AG04450 (cell line): ENCODE measurements around a stretch of chr17.

DNA sequence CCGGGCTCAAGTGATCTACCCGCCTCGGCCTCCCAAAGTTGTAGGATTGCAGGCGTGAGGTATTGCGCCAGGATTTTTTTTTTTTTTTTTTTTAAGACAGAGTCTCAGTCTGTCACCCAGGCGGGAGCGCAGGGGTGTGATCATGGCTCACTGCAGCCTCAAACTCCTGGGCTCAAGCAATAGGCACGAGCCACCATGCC, 1.0 kb downstream of the EVPL start:
- CAGE, long polyA plus RNA: no peak
- RRBS: no CpG with 5 or more reads among the region's 8 CpGs

- CAGE, long polyA plus RNA: no peak
- RRBS: 29% methylated on average over 3 of the region's 21 CpGs
Observed at GRCh38 chr17:76036445-76037235, 9.5 kb upstream of the EVPL start.

- CAGE, long polyA plus RNA: no peak
- RRBS: no CpG with 5 or more reads among the region's 11 CpGs
Observed at GRCh38 chr17:76048623-76049261, 21.6 kb upstream of the EVPL start.

DNA sequence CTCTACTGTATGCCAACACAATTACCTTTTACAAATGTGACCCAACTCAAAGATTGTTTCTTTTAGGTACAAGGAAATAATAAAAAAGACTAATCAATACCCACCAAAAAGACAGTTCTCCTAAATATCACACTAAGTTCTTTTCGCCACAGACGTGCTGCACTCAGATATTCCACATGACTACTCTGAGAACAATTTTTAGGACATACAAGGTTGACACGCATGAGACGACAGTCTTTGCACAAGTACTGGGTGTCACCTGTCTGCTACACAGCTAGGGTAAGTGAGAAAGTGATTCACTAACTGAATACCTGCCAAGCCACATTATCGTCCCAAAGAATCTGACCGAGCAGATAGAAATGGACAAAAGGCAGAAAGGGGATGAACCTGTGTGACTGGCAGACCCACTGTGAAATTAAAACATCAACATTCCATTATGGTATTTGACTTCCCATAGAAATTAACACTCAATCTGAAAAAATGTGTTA, 21.3 kb downstream of the SRP68 start:
- CAGE, long polyA plus RNA: no peak
- RRBS: no CpG with 5 or more reads among the region's 6 CpGs

DNA sequence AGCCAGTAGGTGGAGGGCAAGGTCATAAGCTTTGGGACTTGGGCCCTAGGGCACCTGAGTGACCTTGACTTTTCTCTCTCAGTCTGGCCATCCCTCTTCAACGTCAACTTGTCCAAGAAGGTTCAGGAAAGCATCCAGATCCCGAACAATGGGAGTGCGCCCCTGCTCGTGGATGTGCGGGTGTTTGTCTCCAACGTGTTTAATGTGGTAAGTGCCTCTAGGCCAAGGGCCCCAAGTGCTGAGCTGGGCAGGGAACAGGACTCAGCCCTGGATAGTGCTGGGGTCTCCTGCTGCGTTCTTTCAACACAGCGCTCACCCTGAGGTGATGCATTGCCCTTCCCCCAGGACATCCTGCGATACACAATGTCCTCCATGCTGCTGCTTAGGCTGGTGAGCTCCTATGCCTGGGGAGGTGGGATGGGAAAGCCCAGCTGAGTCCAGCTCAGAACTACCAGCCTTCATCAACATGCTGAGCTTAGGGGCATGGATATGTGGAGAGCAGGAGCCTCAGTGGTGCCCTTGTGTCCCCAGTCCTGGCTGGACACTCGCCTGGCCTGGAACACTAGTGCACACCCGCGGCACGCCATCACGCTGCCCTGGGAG, 476 bp downstream of the ZACN start:
- CAGE, long polyA plus RNA: no peak
- RRBS: no CpG with 5 or more reads among the region's 14 CpGs

DNA sequence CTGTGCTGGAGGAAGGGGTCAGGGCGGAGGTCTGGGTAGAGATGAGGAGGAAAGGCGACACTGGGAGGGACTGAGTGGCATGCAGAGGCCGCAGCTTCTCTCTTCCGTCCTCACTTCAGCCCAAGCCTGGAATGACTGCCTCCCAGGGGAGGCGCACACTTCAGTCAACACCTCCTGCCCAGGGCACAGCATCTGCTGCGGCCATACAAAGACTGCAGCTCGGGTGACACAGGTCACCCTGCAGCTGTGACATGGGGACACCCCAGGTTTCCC, 15.3 kb upstream of the FOXJ1 start:
- CAGE, long polyA plus RNA: no peak
- RRBS: no CpG with 5 or more reads among the region's 7 CpGs

DNA sequence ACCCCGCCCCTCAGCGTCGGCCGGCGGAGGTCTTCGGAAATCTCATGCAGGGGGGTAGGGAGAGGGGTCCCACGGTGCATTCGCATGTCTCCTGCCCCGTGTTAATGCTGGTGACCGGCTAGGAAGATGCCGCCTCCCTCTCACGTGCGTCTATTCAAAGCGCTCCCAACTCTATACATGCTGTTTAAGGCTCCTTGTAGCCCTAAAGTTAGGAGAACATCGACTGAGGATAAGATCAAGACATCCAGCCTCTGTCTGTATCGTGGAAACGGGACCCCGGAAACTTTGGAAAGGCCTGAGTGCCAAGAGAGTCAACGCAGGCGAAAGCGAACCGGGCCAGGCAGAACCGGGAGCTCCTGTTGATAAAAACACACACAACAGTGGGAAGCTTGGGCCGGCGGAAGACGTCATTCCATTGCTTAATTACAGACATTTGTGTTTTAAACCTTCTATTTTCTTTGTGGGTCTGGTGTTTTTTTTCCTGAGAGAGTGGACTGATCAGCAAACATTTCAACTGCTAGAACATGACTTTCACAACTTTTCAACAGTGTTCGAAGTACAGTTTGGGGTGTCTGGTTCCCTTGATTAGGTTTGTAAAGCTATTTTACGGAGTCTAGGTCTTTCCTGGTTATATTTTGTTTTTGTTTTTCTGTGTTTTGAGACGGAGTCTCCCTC, 813 bp upstream of the RNF157 start:
- CAGE, long polyA plus RNA: no peak
- RRBS: under 1% methylated on average over 10 of the region's 29 CpGs

GRCh38 chr17:76269867-76271112, 5.1 kb downstream of the UBALD2 start:
- CAGE, long polyA plus RNA: no peak
- RRBS: 91% methylated on average over 2 of the region's 37 CpGs

DNA sequence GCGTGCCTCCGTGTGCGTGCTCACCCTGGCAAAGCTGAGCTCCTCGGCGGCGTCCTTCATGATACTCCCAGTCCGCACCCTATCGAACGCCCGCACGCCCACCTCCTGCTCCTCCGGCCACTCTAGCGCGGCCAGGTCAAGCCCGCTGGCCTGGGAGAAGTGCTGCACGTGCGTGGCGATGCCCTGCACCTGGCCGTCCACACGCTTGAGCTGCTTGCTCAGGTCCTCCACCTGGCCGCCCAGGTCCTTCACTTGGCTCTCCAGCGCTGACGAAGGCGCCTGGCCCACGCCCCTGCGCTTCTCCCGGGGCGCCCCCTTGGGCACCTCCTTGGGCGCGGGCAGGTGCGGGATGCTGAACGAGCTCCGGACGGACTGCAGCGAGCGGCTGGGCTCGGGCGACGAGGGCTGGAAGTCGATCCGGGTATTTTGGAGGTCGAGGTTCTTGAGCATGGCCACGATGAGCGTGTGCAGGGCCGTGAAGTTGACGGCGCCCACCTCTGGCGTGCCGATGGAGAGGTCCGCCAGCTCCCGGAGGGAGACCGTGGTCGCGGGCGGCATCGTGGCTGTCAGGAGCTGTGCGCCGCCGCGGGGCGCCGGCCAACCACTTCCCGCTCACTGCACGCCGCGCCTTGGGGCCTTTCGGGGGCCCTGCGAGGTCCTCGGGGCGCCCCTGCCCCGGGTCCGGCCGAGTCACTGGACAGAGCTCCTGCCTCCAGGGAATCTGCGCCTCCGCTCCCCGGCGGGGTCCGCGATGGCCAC, 456 bp downstream of the QRICH2 start:
- CAGE, long polyA plus RNA: no peak
- RRBS: 95% methylated on average over 28 of the region's 79 CpGs

GRCh38 chr17:76487549-76488019, 13.6 kb downstream of the RHBDF2 start:
- CAGE, long polyA plus RNA: no peak
- RRBS: no CpG with 5 or more reads among the region's 14 CpGs

DNA sequence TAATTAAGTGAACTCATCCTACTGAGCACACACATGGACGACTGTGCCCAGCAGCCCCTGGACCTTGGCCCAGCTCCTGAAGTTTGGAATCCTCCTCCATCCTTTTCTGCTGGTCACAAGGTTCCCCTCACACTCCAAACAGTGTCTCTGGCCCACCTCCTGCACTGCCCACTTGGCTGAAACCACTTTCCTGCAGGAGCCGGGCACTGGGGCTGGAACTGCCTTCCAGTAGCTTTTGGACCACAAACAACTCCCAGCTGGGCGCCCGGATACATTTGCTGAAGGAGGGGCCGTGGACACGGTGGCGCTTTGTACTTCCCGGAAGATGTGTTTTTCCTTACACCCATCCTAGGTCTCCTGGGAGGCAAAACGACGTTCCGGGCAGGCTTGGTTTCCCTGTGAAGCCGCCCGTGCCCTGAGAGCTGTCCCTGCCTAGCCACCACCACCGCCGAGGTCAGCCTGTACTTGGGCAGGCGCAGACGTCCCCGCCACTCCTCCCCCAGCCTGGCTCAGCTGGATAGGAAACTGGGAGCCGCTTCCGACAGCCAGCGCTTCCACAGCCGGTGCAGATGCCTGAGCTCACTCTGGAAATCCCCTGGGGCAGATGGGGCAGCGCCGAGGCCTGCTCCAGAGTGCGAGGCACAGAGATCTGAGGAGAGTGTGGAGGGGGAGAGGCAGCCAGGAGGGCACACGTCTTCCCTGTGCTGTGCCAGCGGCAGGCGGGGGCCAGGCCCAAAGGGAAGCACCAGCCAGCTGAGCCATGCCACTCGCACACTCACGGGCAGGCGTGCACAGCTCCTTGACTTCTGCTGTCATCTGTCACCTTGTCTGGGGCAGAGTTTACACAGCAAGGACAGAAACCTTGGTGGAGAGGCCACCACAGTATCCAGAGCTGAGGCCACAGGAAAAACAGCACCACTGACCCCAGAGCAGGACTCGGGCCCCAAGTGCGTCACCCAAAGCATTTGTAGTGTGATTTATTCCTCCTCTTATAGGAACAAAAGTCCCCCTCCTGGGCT, 3.2 kb downstream of the RHBDF2 start:
- CAGE, long polyA plus RNA: no peak
- RRBS: 45% methylated on average over 7 of the region's 33 CpGs

DNA sequence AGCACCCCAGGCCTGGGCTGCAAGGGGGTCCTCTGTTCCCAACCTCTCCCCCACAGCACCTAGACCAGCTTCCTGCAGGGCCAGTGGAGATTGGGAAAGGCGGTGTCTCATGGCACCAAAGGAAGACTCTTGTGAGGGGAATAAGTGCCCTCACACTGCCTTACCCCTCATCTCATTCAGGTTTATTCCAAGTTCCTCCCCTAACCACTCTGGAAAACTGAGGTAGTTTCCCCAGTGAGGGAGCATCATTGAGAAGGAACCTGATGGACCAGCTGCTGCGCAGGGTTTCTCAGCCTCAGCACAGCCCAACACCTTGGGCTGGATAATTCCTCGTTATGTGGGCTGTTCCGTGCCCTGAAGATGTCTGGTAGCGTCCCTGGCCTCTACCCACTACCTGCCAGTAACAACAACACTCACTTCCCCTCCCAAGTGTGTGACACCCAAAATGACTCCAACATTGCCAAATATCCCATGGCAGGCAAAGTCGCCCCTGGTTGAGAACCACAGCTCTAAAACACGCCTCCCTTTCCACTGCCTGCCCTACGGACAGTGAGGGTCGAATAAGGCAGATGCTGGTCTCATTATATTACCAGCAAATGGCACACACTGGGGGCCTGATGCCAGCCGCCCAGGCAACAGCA, 1.2 kb downstream of the RHBDF2 start:
- CAGE, long polyA plus RNA: no peak
- RRBS: no CpG with 5 or more reads among the region's 10 CpGs

DNA sequence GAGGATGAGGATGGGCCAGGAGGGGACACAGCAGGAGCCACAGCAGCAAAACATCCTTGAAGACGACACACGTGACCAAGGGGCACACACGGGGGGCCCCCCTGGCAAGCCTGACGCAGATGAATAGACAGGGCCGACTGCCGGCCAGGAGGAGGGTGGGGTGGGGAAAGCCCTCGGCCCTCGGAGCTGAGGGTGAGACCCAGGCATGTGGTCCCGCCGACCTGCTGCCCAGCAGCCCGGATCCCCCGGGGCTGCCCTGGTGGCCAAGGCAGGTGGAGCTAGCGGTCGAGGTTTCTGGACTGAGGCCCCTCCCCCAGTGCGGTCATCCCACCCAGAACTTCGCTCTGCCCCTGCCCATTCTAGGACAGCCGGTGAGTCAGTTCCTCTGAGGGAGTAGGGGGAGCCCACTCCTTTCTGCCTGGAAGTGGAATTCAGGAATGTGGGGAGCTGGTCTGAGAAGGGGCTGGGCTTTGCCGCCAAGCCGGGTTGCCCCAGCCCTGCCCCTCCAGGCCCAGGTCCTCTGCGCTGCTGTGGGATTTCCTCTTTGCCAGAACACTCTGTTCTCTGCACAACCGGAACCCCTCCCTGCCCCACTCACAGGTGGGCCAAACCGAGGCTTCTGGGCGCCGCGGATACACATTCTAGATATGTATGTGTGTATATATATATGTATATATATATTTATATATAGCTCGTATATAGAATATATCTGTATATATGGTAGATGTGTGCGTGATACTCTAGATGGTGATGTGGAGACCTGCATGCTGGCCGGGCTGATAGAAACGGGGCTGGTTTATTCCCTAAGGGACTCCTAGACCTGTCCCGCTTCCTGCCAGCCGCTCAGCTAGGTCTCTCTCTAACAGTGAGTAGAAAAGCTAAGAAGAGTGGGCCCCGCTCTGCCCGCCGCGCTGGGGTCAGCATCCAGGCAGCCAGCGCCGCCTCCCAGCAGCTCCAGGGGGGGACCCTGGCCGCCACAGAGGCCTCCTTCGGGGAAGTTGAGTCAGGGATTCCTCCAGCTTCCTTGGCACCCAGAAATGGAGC, 9.7 kb downstream of the CYGB start:
- CAGE, long polyA plus RNA: no peak
- RRBS: 17% methylated on average over 9 of the region's 39 CpGs

DNA sequence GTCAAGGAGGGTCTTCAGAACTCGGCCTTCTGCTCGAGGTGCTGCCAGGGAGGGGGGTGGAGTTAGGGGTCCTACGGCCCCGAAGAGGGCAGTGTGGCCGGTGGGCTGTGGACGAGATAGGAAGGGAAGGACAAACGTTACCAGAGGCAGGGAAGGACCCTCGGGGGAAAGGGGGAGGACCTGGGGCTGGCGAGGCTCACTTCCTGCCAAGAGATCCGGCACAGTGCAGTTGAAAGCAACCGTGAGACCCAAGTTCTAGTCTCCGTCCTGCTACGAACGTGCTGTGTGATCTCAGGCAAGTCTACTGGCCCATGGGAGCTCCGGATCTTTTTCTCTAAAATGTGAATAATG, 9.0 kb downstream of the CYGB start:
- CAGE, long polyA plus RNA: no peak
- RRBS: 55% methylated on average over 5 of the region's 15 CpGs

DNA sequence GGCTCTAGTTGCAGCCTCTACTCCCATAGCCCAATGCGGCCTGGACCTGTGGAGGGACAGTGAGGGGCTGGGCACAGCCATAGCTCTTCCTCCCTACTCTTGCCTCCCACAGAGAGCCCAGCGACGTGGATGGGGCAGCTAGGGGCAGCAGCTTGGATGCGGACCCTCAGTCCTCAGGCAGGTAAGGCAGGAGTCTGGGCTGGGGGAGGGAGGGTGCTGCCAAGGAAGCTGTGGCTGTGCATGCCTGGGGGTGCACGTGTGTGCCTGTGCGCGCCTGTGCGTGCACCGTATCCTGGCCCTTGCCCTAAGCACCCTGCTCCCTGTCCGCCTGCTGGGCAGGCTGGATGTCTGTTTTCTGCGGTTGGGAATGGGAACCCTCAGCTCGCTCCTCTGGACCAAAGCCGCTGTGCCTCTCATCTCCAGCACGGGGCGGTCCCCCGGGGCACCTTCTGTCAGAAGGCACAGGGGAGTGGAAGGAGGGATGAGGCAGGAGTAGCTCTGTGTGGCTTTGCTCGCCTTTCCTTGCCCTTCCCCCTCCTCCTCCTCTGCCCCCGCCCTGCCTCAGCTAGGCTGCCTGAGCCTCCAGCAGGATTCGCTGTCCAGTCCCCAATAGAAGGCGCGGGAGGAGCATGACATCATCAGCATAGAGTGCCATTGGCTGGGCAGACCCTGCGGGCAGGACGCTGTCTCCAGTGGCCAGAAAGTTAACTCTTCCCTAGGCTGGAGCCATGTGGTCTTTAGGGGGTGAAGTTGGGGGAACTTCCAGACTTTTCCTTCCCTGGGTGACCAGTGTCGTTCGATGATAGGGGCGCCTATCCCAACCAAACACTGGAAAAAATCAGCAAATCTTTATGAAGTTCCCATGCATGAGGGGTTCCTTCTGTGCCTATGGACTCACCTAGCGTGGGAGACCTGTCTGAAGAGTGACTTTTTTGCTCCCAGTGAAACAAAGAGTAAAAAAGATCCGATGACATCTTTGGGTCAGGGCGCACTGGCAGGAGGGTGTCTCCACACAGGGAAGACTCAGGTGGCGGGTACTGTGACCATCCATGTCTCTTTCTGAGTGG, 882 bp downstream of the PRCD start:
- CAGE, long polyA plus RNA: no peak
- RRBS: no CpG with 5 or more reads among the region's 30 CpGs

GRCh38 chr17:76564641-76565561, 20.8 kb downstream of the ST6GALNAC2 start:
- CAGE, long polyA plus RNA: no peak
- RRBS: no CpG with 5 or more reads among the region's 9 CpGs

- CAGE, long polyA plus RNA: no peak
- RRBS: no CpG with 5 or more reads among the region's 15 CpGs
Observed at GRCh38 chr17:76565562-76566666, 19.7 kb downstream of the ST6GALNAC2 start.

DNA sequence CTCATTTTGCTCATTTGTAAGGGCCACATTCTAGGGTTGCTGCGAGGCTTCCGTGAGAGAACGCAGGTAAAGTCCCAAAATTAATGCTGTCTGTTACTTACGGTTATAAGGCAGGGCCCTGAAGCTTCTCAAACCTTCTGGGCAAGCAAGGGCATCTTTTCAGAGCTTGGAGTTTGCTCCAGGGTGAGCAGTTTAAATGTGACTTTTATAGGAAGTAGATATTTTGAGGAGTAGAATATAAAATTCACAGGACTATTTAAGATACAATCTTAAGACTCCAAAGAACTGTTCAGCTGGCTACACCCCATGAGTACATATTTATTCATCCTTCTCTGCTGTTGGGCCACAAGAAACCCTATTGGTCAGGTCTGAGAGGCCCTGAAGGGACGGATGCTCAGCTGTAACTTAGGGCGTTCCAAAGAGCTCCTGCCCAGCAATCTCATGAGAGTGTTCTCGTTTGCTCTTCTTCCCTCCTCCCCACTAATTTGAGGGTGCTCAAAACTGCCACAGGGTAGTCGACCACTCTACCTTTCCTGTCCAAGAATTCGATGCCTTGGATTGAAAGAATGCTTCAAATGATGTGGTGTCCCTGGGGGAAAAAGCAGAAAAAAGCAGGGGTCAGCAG, 7.3 kb downstream of the ST6GALNAC2 start:
- CAGE, long polyA plus RNA: no peak
- RRBS: no CpG with 5 or more reads among the region's 9 CpGs

DNA sequence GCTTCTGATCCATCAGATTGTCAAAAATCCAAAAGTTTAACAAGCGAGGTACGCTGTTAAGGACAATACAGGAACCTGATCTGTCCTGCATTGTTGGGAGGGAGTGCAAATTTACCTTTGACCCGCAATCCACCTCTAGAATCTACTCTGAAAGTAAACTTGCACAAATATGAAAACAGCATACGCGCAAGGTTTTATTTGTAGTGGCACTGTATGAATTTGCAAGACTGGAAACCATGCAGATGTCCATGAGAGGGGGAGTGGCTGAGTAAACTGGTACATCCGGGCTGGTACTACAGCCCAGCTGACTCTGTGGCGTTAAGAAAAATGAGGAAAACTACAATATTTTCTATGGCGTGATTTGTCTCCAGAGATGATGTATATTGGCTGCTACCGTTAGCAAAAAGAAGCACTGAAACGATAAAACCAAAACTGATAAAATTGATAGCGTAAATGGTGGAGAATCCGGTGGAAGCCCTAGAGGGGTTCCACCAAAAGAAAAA, 28.9 kb upstream of the ST6GALNAC1 start:
- CAGE, long polyA plus RNA: no peak
- RRBS: 100% methylated on average over 1 of the region's 12 CpGs

DNA sequence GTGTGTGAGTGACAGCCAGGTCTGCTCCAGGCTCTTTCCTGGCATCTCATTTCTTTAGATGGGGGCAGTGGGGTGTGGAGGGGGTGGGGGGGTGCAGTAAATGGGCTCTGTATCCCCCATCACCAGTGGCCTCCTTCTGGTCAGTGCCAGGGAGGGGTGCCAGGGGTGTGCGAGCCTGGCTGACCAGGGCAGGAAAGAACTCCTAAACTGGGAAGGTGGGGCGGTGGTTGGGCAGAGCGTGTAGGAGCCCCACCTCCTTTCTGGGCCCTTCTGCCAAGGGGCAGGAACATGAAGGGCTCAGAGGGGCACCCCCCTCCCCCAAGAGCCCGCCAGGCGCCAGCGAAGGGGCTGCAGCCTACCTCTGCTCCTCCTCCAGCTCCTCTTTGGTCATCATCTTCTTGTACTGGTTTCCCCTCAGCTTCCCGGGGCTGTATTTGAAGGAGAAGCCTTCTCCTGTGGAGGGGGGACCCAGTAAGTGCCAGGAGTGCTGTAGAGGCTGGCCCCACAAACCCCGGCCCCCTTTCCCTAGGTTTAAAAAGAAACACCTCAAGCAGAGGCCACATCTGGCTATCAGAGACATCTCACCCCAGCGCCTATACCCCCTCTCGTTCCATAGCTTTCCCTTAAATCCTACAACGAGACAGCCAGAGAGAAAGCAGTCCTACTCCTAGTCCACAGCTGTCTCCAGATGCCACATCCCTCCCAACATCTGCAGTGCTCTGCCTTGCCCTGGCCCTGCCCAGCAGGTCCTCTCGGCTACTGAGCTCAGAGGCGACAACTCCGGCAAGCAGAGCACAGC, 25.9 kb downstream of the MXRA7 start:
- CAGE, long polyA plus RNA: no peak
- RRBS: 89% methylated on average over 2 of the region's 14 CpGs